Metastatic Liver Carcinoma in the Adrenal Gland (tissue), 2 donors: ENCODE results near the gene IER3IP1.

DNA sequence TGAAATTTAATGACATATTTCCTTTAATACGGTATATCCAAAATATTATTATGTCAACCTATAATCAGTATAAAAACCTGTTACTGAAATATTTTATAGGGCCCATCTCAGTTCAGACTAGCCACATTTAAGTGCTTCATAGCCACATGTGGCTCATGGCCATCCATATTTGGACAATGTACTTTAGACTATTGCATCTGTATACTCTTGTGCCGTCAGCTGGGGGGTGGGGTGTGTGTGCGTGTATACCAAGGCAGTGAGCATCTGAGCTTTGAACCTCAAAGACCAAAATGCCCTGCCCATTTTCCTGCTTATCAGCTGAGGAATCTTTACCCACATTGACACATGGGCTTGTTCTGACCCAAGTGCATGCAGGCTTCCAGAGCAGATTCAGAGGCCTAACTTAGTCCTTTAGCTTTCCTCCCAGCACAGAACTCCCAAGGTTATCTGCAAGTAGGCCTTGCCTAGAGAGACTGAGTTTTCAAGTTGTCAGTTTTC lies 11.2 kb upstream of the MOCOS start:
- PRO-cap, 2 experiments, result no peak in any of the 2 experiments

- PRO-cap, 2 experiments, result no peak in any of the 2 experiments
Observed at GRCh38 chr18:36296312-36296959, 1.1 kb upstream of the FHOD3 start.

DNA sequence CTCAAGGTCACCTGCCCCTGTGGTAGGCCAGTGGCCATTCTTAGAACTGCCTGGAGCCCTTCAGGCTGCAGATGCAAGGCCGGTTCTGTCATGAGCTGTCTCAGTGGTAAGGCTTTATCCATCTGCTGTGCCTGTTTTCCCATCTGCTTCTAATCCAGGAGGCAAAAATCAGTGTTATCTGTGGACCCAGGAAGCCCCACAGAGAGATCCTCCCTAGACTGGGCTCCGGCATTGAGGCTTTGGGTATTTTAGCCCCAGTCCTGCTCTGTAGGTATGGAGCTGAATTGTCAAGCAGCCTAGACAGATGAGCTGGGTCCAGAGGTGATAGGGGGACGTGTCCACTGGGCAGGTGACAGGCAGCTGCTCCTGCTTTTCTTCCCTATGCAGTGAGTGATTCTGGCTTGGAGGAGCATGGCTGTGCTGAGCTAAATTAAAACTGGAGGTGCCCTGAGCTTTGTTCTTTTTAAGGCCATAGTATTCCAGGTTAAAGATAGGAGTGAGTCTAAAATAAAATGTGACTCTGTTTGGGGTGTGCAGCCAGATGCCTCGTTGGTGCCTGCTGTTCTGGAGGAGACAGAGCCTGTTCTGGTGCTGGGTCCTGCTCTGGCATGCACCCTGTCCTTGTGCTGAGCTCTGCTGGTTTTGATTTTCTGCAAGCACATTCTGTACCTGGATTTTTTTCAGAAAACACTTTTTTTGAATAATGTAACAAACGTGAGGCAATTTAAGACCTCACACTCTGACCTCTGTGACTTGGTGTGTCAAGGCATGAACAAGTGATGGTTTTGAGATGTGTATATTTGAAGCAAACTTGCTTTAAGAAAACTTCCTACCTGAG lies 92.6 kb downstream of the FHOD3 start:
- PRO-cap, 2 experiments, result no peak in any of the 2 experiments

DNA sequence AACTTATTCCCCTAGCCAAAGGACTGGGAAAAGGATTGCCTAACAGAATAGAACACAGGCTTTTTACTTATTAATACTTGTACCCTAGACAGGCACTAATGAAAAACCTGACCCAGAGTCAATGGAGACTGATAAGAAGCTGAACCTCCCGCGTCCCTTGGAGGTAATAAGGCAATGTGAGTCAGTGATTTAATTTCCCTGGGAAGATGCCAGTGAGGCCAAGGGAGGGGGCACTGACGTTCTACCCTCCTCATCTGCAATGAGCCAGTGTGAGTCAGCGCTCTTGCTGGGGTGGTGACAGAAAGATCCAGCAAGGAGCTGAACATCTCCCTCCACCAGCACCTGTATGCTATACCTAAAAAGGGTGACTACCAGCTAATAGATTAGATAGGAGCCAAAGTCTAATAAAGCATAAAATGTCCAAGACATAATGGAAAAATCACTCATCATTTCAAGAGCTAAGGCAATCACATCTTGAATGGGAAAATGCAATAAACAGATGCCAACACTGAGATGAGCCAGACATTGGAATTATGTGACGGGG lies 117.0 kb downstream of the TPGS2 start:
- PRO-cap, 2 experiments, result no peak in any of the 2 experiments

GRCh38 chr18:37393768-37394875 lies 171.5 kb downstream of the CELF4 start:
- PRO-cap, 2 experiments, result no peak in any of the 2 experiments

- PRO-cap, 2 experiments, result no peak in any of the 2 experiments
Observed at GRCh38 chr18:37487221-37487835, 78.3 kb downstream of the CELF4 start.

- PRO-cap, 2 experiments, result no peak in any of the 2 experiments
Observed at GRCh38 chr18:38450804-38451214, 885.2 kb upstream of the CELF4 start.

GRCh38 chr18:44690996-44691553 lies 10.4 kb downstream of the SETBP1 start:
- PRO-cap, 2 experiments, result no peak in any of the 2 experiments

- PRO-cap, 2 experiments, result no peak in any of the 2 experiments
Observed at GRCh38 chr18:44723285-44723864, 42.7 kb downstream of the SETBP1 start.

- PRO-cap, 2 experiments, result no peak in any of the 2 experiments
Observed at GRCh38 chr18:44745379-44746214, 64.9 kb downstream of the SETBP1 start.

- PRO-cap, 2 experiments, result no peak in any of the 2 experiments
Observed at GRCh38 chr18:44747611-44748279, 67.1 kb downstream of the SETBP1 start.

DNA sequence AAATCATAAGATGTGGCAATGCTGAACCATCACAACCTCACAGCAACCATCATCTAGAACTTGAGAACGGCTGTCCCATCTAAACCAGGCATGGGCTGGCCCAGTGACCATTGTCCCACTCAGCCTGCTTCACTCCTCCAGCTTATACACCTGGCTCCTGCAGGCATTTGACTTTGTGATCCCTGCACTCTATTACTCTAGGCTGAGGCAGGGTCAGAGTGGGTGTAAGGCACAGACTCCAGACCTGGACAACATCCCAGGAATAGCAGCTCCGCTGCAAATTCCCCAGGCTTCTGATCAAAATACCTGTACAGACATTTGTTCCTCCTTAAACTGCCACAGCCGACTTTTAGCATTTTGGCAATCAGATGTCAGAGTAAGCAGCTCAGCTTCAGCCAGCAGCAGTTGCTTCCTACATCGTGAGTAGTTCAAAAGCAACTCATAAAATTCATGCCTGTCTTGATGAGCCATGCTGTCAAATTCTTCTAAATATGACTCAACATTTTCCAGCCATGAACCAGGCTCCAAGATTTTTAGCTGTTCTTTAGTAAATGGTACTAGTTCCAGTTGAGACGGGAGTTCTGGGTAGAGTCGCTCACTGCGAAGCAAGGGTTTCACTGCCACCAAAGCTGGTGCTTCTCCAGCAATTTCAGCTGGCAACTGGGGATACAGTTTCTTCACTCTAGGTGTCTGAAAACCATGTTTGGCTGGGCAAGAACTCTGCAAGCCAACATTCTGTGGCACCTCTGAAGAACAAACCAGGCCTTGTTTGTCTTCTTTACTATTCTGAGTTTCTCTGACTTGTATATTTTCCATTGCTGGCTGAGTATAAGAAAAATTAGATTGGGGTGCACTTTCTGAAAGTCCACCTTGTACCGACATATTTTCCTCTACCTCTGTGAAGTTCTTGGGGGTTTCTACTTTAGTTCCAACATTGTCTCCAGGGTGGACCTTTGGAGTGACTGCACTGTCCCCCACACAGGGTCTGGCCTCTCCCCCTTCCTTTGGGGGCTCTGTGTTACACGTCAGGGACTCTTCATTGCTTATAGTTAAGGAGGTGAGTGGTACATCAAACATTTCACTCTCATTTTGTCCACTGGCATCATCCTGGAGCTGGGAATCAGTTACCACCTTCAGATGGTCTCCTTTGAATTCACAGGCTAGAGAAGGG lies 12.7 kb downstream of the EPG5 start:
- PRO-cap, 2 experiments, result no peak in any of the 2 experiments

- PRO-cap, 2 experiments, result no peak in any of the 2 experiments
Observed at GRCh38 chr18:45962244-45962840, 4.8 kb downstream of the EPG5 start.

DNA sequence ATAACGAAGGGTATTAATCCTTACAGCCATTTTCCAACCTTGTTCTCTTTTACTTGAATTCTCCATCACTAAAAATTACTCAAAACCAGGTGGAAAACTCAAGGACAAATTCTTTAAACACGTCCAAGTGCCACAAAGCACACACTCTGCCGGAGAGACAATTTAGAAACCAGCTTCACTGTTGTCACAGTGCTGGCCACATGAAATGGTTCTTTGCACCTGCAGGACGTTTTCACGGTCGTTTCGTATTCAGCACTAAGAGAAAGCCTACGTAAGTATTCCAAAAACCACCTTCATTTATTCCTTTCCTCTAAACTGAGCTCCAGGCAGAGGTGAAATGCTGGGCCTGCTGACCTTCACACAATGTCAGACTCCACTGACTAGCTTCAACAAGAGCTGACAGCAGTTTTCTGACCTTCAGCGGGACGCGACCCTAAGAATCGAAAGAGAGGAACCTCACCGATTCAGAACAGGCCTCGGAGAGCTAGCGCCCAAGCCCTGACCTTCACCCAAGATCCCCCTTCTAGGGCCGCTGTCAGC lies 650 bp downstream of the ATP5F1A start:
- PRO-cap, 2 experiments, result peak in 1 of 2 experiments; most common minus-strand start position 365 of the sequence (in 1)

GRCh38 chr18:46167906-46168543 lies 5.8 kb upstream of the C18orf25 start:
- PRO-cap, 2 experiments, result no peak in any of the 2 experiments

DNA sequence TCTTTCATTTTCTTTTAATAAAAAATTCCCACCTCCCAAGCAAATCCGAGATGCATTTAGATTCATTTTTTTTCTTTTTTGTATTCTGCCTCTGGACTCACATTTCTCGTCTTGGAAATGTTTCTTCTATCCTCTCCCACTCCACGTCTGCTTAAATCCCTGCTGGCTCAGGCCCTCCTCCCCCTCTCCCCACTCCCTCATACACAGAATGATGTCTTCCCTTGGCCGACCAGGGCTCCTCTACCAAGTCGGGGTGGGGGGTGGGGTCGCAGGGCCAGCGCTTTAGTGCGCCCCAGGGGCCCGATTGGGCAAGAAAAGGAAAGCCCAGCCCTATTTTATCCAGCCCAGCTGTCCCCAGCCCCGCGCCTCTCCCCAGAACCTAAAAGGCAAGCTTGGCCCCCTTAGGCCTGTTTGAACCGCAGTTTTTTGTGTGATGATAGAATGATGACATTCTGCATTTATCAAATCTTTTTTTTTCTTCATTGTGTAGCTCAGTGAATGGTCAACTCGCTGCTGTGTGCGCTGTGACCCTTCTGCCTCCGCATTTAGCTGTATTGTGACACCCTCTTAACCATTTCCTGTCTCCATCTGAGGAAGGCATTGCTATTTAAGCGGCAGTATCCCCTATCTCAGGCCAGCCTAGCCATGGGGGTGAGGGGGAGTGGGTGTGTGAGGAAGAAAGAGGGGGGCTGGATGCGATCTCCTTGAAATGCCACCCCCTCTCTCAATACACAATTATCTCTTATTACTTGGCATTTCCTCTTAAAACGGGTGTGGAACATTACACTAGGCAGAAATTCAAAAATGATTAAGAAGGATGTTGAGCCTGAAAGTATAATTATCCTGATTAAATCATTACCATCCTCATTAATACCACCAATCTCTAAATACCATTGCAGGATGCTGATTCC lies 1.8 kb downstream of the RNF165 start:
- PRO-cap, 2 experiments, result no peak in any of the 2 experiments

GRCh38 chr18:46362184-46362651 lies 28.4 kb downstream of the RNF165 start:
- PRO-cap, 2 experiments, result no peak in any of the 2 experiments

DNA sequence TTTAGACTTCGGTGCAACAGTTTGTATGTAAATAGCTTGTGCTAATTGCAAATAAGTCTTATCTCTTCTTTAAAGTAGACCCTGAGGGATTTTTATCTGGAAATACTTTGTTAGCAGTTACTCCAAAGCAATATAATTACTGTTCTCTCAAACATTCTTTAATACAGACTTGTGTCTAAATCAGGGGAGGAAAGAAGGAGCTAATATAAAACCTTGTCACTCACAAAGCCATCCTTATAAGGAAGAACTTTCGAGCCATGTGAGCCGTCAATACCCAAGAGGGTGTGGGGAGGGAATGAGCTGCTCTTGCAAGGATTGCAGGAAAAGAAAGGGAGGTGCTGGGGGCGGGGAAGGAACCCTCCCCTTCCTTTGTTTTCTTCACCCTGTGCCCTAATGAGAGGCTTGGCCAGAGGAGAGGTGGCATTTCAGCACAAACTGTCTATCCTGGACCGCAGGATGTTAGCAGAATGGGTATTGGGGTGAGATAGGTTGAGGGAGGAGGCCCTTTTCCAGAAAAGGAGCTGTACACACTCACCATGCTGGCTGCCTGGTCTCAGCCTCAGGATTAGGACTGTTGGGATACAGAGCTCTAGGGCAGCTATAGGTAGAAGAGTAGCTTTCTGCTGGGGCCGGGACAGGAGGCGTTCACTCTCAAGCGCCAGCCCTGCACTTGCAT lies 132.4 kb downstream of the RNF165 start:
- PRO-cap, 2 experiments, result no peak in any of the 2 experiments

DNA sequence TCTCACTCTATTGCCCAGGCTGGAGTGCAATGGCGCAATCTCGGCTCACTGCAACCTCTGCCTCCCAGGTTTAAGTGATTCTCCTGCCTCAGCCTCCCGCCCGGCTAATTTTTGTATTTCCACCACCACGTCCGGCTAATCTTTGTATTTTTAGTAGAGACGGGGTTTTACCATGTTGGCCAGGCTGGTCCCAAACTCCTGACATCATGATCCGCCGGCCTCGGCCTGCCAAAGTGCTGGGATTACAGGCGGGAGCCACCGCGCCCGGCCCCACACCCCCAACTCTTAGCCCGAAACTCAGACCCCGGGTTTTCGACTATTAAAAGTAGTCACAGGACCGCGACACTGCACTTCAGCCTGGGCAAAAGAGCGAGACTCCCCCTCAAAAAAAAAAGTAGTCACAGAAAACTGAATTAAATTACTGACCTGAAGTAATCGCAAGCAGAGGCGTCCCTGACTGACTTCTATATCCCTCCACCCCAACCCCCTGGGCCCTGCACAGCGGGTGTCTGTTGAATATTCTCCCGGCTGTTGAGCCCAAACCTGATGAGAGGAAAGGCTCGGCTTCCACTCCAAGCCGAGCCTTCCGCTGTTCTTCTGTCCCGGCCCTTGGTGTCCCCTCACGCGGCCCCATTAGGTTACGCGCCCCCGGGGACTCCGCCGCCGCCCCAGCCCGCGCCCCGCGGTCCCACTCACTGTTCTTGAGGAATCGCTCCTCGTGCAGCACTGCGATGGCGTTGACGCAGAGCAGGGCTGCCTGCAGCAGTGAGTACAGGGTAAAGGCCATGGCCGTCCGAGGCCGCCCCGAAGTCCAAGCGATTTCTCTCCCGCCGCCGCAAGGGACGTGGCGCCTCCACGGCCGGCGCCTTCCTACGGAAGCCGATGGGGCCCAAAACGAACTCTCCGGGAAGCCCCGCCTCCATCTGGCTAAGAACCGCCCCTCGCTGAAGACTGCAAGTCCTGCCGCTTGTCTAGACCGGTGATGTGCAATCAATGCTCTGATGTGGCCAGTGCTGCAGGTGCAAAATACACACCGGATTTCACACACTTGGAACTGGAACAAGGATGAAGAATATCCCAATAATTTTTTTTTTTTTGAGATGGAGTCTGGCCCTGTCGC lies at the start of gene IER3IP1:
Gene IER3IP1, minus strand, starts transcription at position 874 of the 1,120 bp plus-strand sequence.
- PRO-cap, 2 experiments, result peak in 2 of 2 experiments; most common plus-strand start position 989 of the sequence (in 1); most common minus-strand start position 872 of the sequence (in 2)

DNA sequence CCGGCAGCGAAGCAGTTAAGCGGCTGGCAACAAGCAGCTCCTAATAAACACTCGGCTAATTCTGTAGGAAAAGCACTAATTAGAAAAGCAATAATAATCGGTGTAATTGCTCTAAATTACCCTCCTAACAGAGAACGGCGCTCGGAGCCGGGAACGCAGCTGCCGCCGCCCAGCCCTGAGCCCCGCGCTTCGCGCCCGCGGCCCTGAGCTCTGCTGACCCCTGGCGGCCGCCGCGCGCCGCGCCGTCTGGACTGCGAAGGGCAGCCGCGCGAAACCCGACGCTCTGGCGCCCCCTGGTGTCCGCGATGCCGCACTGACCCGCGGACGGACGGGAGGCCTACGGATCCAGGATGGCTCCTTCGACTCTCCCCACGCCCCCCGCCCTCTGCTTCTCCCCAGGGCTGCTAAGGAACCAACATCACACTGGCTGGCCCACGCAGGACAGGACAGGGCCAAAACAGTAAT lies 181.4 kb downstream of the SMAD2 start:
- PRO-cap, 2 experiments, result no peak in any of the 2 experiments